ENCODE measurements around the genes TAFA3 and LRIG2.

DNA sequence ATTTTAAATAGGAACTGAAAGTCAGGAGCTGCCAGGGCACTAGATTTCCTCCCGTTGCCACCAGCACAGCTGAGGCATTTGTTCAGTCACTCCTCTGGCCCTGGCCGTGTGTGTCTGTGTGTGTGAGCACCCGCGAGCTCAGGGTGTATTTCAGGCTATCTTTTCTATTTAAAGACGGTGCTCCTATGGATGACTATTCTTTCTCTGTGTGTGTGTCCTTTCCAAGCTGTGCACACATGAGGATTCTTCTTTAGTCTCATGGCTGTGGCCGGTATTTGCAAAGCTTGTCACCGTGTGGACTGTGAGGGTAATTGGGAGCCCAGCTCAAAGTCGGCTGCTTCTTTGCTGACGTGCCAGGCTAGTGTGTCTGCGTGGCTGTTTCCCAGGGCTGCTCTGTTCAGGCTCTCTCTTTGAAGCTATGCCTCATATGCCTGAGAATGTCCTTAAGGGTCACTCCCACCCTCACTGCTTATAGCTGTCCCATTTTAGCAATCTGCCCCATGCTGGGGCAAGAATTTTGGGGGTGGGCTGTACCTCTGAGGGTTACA is 3.1 kb upstream of the KCND3 start:
- PRO-cap, result no peak
- RRBS, 2 experiments, result no CpG with 5 or more reads among the region's 10 CpGs

DNA sequence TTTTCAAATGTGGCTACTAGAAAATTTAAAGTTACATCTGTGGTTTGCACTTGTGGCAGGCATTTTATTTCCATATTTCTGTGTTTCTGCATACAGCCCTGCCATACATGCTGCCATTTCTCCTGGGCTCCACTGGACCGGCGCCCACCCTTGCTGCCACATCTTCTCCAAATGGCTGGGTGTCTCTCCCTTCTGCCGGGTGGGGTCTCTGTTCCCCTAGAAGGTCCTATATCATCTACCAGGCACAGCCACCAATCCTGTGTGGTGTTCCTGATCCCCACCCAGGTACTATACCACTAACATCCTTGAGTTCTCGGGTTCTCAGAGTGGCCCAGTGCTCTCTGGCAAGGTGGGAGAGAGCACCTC is 31.1 kb upstream of the KCND3 start:
- PRO-cap, result no peak
- RRBS, 2 experiments, result 64 to 65% methylated on average over 3 of the region's 4 CpGs

DNA sequence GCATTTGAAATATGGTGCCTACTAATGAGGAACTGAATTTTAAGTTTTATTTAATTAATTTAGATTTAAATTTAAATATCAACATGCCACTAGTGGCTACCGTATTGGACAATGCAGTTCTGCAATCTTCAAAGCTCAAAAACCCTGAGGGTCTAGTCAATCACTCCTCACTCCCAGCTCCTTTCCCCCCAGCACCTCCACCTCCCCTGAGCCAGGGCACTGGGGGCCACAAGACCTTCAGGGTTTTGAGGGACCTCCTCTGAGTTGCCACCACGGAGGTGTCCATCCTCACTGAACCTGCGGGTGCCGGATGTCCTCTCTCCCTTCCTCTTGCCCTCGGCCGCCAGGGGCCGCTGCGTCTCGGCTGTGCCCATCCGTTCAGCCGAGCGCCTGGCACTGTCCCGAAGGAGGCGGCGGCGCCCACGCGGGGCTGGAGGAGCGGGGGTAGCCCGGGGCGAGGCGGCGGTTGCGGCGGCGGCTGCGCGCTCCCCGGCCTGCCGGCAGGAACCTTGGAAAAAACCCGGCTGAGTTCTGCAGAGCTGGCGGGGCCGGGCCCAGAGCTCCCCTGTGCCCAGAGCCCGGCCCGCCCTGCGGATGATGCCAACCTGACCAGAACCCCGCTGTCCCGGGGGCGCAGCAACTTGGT is at the start of gene TAFA3:
Gene TAFA3, plus strand, starts transcription at position 396 of the 646 bp plus-strand sequence.
- PRO-cap, result no peak
- RRBS, 2 experiments, result 19 to 24% methylated on average over 16 to 19 of the region's 39 CpGs

- PRO-cap, result no peak
- RRBS, 2 experiments, result no CpG with 5 or more reads among the region's 6 CpGs
Measured at GRCh38 chr1:112794135-112794396, 75.4 kb downstream of the TAFA3 start.

GRCh38 chr1:112849362-112849588 is 106.7 kb downstream of the SLC16A1 start:
- PRO-cap, result unidirectional peak, plus-strand start at chr1:112849483; bidirectional peak, plus-strand start at chr1:112849530, minus-strand start at chr1:112849540
- RRBS, 2 experiments, result no CpG with 5 or more reads among the region's 9 CpGs

GRCh38 chr1:112849589-112850583 is 106.1 kb downstream of the SLC16A1 start:
- PRO-cap, result bidirectional peak, plus-strand start at chr1:112849839, minus-strand start at chr1:112849789
- RRBS, 2 experiments, result 8% methylated on average over 1 of the region's 85 CpGs; no CpG with 5 or more reads in 1 of the 2 experiments

GRCh38 chr1:112852149-112852669 is 103.8 kb downstream of the SLC16A1 start:
- PRO-cap, result no peak
- RRBS, 2 experiments, result no CpG with 5 or more reads among the region's 15 CpGs

DNA sequence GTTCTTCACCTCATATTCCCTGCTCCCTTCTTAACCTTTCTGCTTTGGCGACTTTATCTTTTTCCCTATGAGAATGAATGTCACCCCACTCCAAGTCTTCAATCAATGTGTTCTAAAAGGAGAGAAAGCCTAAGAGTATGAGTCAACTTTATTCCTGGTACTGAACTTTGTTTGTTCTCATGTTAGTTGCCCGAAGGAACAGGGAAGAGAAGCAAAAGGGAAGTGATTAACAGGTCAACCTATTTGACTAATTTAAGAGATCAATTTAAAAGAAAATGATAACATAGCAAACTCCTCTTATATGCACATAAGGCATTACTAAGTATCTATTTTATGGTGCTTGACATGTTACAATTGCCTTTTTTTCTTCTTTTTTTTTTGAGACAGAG is 40.0 kb upstream of the SLC16A1 start:
- PRO-cap, result no peak
- RRBS, 2 experiments, result no CpG with 5 or more reads among the region's 2 CpGs

DNA sequence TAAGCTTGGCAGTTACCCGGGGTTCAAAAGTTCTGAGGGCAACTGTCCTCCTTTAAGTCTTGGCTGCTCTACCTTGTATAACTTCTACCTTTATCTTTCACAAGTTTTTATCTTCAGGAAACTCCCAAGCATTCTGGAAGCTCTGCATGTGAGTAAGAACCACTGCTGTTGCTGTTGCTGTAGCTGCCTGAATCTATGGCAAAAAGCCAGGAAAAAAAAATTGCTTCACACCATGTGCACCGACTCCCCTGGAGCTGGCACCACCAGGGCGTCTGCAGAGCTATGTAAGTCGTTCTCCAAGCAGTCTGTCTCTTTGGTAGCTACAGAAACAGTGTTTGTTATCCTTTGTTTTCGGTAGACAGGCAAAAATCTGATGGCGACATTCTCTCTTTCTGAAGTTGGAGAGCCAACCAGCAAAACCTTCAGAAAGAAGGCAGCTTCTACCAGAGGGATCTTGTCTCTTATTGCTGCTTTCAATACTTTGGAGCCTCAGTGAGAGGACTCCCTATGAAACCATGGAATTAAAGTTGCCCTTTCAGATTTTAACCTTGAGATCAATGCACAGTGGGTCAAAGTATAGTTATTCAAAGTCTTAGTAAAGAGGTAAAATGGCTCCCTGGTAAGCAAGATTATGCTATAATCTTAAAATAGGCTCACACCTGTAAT is 43.0 kb upstream of the SLC16A1 start:
- PRO-cap, result no peak
- RRBS, 2 experiments, result no CpG with 5 or more reads among the region's 6 CpGs

DNA sequence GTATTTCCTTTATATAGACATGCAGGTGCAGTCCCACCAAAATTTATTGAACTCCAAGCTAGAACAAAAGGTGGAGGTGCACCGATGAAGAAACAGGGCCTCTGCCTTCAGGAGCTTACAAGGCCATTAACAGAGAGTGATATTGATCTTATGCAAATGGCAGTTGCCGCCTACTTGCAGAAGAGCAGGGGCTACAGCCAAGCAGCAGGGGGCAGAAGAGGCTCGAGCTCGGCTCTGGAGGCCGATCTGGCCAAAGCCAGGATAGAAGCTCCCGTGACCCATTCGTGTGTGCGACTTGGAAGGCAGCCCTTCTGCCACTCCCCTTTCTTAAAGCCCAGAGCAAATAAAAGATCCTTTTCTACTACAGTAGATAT is 448 bp upstream of the LRIG2 start:
- PRO-cap, result bidirectional peak, plus-strand start at position 281 of the sequence, minus-strand start at position 128 of the sequence
- RRBS, 2 experiments, result no CpG with 5 or more reads among the region's 8 CpGs

DNA sequence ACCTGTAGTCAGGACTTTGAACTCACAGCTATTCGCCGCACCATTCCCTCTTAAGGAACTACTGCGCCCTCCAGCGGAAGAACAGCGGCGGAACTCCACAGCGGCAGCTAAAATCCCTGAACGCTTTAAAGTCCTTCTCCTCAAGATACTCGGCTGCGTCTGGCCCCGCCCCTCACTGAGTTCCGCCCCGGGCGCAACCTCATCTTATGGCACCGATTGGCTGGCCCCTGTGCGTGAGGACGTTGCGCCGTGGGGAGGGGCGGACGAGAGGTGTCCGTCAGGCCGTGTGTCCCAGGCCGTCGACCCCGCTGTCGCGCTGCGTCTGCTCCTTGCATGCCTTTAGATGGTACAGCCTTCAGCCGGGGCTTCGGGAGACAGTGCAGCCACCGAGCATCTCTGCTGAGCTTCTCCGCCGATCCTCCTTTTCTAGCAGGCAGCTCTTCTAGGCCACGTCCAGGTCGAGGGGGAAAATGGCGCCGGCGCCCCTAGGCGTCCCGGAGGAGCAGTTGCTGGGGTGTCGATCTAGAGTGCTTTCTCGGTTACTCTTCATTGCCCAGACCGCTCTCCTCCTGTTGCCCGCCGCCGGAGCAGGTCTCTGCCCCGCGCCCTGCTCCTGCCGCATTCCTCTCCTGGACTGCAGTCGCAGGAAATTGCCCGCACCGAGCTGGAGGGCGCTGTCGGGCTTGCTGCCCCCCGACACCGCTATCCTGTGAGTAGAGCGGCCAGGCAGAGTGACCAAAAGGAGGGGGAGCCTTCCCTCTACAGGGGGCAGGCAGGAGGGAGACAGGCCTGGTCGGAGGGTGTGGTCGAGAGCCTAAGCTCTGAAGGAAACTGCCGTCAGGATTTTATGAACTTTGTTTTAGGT is at the start of gene LRIG2:
Gene LRIG2, plus strand, starts transcription at position 262 of the 865 bp plus-strand sequence.
- PRO-cap, result bidirectional peak, plus-strand start at position 242 of the sequence, minus-strand start at position 127 of the sequence; unidirectional peak, plus-strand start at position 549 of the sequence; bidirectional peak, plus-strand start at position 738 of the sequence, minus-strand start at position 636 of the sequence
- RRBS, 2 experiments, result 2% methylated on average over 6 of the region's 61 CpGs

GRCh38 chr1:113205886-113206430 is 133.0 kb downstream of the LRIG2 start:
- PRO-cap, result no peak
- RRBS, 2 experiments, result no CpG with 5 or more reads among the region's 2 CpGs

DNA sequence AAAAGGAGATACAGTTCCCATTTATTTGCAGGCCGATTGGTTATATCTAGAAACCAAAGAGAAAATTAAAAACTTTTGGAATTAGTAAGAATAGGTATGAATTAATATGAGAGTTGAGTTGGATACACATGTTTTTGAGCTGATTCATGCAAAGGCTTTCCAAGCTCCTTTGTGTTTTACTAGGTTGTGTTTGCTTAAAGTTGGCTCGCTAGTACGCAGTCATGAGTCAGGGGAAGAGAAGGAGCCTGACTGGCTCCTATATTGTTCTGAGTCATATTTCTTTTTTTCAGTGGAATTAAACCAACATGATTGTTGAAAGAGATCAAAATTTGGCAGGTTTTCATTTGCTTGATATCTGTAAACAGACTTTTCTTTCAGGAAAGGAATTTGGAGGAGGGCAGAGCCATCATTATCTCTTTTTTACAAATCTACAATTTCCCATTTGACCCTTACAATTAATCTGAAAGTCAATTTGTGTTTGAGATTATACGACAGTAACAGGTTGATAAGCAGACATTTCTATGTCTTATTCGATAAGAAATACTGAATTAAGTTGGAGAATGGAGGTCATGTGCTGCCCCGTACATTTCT is 66.7 kb downstream of the MAGI3 start:
- PRO-cap, result no peak
- RRBS, 2 experiments, result no CpG with 5 or more reads among the region's 6 CpGs

DNA sequence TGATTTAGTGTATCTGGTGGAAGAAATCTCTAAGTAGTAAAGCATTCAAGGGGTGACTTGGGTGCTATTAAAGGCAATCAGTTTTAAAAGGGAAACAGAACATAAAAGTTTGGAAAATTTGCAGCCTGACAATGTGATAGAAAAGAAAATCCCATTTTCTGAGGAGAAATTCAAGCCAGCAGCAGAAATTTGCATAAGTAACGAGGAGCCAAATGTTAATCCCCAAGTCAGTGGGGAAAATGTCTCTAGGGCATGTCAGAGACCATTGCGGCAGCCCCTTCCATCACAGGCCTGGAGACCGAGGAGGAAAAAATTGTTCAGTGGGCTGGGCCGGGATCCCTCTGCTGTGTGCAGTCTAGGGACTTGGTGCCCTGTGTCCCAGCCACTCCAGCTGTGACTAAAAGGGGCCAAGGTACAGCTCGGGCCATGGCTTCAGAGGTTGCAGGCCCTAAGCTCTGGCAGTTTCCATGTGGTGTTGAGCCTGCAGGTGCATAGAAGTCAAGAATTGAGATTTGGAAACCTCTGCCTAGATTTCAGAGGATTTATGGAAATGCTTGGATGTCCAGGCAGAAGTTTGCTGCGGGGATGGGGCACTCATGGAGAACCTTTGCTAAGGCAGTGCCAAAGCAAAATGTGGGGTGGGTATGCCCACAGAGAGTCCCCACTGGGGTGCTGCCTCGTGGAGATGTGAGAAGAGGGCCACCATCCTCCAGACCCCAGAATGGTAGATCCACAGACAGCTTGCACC is 133.5 kb downstream of the MAGI3 start:
- PRO-cap, result no peak
- RRBS, 2 experiments, result no CpG with 5 or more reads among the region's 7 CpGs

- PRO-cap, result no peak
- RRBS, 2 experiments, result no CpG with 5 or more reads among the region's 4 CpGs
Measured at GRCh38 chr1:113690995-113691932, 68.0 kb downstream of the PHTF1 start.

- PRO-cap, result no peak
- RRBS, 2 experiments, result no CpG with 5 or more reads among the region's 3 CpGs
Measured at GRCh38 chr1:113706577-113707299, 52.5 kb downstream of the PHTF1 start.

DNA sequence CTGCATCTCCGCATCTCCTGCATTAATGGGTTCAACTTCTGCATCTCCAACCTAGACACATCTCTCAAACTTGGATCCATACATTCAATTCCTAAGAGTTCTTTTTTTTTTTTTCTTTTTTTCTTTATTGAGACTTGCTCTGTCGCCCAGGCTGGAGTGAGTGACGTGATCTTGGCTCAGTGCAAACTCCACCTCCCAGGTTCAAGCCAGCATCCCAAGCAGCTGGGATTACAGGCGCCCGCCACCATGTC is 18.8 kb downstream of the RSBN1 start:
- PRO-cap, result no peak
- RRBS, 2 experiments, result no CpG with 5 or more reads among the region's 5 CpGs

GRCh38 chr1:113870460-113871246 is 16.7 kb downstream of the BCL2L15 start:
- PRO-cap, result no peak
- RRBS, 2 experiments, result no CpG with 5 or more reads among the region's 3 CpGs

- PRO-cap, result no peak
- RRBS, 2 experiments, result no CpG with 5 or more reads among the region's 7 CpGs
Measured at GRCh38 chr1:113871434-113872845, 15.4 kb downstream of the BCL2L15 start.

DNA sequence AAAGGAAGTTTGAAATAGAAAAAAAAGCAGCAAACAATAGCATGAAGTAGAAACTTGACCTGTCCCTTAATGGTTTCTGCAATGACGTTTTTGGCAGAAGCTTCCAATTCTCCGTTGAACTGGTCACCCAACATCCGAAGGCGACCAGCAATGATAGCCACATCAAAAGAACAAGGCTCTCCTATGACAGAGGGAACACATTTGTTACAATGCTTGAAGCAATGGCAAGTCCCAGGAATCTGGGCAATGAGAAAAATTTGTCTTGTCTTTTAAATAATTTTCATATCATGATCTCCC is 955 bp downstream of the BCL2L15 start:
- PRO-cap, result no peak
- RRBS, 2 experiments, result no CpG with 5 or more reads among the region's 4 CpGs

All from HEK293 (cell line).